Mesangial cell (primary cell): ENCODE measurements around a stretch of chr12.

DNA sequence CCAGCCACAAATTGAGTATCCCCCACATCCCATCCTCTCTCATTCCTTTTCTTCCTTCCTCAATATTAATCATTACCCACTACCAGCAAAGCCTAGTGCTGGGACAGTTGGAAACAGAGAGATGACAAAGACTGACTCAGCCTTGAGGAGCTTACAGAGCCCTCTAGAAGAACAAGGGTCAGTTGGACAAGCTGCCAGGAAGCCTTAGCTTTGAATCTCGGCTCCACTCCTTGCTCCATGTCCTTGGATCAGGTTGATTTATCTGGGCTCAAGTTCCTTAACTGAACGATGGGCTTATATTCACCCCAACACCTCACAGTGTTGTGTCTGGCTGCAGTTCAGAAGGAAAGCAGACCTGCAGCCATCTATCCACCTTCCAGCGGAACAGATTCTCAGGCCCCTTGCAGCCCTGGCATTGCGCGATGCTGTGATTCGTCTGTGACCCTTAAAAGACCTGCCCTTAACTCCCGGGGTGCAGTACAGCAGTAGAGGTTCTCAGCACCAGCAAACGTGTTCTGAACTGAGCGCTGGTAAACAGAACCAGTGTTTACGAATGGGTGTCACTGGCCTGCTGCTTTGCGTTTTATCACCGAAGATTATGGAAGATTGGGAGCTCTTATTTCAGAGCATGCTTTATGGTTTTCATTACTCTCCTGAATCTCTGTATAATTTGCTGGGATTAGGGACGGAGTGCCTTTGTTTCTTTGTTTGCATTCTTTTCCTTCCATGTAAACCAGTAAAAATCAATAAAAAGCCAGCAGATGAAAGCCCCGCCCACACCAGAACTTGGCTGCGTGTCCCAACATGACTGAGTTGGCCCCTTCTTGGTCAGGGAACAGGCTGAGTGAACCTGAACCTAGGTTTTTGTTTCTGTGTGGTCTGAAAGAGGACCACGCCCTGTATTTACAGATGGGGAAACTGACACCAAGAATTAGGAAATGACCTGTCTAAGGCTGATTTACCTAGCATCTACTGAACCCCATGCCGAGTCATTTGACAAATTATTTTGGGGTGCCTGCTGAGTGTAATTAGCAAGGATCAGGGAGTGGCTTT lies 61.7 kb downstream of the ABTB3 start:
- RAMPAGE, long total RNA = no peak

DNA sequence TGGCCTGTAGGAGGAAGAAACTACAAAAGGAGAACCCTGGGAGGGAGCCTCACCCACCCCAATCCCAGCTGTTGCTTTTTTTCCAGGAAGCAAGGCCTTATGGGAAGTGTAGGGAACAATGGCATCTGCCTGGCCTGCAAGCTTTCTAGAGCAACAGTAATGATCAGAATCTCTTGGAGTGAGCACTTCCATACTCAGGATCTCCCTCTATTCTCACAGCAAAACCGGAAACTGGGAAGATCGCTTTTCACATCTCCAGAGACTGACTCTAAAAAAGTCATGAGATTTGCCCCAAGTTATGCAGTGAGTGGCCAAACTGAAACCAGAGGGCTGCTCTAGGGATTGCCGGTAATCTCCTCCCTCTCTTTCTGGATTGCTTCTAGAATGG lies 125.3 kb upstream of the PWP1 start:
- RAMPAGE, long total RNA = no peak

GRCh38 chr12:107654834-107655439 lies 30.7 kb upstream of the PWP1 start:
- RAMPAGE, long total RNA = no peak

DNA sequence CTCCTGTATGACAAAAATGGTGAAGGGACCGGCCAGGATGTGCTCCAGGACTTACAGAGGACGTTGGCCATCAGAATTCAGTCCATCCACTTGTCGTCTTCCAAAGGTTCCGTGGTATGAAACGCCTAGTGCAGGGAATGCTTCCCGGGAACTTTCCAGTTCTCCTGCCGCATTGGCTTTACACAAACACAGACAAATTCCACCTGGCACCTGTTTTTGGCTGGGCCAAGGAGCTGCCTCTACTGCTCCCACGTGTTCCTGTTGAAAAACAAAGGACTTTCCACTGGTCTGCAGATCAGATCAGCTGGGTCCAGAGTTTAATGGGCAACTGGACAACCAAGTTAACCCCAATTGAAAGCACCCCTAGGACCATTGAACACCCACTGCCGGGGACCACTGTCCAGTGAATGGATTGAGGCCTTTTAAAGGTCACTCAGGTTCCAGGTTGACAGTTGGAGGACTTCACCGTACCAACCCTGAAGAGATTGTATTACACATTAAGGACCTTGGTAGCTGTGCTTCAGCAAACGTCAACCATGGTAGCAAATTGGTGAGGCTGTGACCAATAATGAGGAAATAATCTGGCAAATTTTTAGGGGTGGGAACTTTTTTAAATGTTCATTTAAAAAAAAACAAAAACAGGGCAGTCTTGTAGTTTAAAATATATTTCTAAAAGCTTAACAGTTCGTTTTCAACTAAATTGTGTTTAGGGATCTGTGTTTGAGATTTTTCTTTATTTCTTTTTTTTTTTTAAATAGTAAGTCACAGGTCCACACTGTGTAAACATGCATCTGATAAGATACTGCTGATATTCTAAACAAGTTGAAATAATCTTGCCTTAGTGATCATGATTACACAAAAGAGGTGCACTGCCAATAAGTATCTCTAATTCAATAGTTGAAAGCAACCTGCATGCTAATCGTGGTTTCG lies 27.7 kb upstream of the PWP1 start:
- RAMPAGE, long total RNA = no peak

- RAMPAGE, long total RNA = no peak
Measured at GRCh38 chr12:108308192-108308705, 30.9 kb downstream of the CMKLR1 start.

DNA sequence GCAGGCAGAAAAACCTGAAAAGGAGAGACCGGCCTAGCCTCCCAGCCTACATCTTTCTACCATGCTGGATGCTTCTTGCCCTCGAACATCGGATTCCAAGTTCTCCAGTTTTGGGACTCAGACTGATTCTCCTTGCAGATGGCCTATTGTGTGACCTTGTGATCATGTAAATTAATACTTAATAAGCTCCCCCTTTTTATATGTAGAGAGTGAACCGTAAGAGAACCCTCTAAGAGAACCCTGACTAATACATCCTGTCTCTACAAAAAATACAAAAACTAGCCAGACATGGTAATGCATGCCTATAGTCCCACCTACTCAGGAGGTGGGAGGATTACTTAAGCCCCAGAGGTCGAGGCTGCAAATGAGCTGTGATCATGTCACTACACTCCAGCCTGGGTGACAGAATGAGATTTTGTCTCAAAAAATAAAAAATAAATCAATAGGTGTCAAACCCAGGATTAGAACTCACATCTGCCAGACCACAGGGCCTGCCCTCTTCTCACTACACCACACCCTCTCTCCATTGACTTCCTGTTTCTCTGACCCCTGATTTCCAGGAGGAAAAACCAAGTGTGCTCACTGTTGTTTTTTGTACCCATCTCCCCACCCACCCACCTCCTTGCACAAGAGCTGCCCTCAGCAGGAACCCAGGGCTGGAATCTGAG lies 6.4 kb downstream of the CMKLR1 start:
- RAMPAGE, long total RNA = no peak

- RAMPAGE, long total RNA = no peak
Measured at GRCh38 chr12:108446761-108447353, 68.2 kb upstream of the FICD start.

- RAMPAGE, long total RNA = no peak
Measured at GRCh38 chr12:108656921-108657593, 23.4 kb upstream of the SELPLG start.

- RAMPAGE, long total RNA = no peak
Measured at GRCh38 chr12:108792353-108793032, 61.2 kb upstream of the CORO1C start.

DNA sequence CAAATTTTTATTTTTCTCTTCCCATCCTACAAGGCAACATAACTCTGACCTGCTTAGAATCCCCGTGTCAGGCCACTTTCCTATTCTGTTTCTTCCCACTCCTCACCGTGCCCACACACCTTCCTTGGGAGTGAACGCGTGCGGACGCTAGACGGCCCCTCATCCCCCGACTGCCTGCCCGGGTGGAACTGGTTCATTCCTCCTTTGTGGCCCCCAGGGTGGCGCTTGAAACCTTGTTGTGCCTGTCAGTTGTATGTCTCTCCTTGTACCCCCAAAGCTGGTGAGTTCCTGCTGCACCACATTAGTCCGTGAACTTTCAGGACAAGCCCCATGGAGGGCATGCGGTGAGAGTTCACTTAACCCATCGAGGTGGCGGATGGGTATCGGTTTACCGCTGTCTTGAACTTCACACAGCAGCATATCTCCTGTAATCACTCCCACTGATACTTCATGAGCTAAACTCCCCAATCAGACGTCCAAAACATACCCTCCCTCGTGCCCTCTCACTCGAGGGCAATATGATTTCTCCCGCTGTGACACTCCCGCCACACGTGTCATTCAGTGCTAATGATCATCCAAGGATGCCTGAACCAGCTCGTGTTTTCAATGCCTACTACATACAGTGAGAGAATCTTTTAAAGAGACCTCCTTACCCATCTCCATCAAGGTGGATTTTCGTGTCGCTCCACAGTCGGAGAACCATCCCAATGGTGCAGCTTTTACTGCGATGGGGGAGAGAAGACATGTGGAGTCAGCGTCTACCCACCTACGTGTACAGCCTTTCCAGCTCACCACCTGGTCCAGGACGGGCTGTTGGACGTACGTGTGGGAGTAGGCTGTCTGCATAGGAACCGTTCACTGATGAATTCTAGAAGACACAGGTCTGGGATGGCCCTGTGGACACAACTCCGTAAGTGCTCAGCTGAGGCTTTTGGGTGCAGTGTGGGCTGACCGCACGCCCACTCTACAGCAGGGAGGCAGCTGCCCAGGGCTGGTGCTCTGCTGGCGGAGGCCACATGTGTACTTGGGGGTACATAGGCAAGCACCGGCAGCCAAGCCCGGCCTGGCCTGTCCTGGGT lies 46.4 kb downstream of the SSH1 start:
- RAMPAGE, long total RNA = no peak

GRCh38 chr12:108815816-108816441 lies 41.5 kb downstream of the SSH1 start:
- RAMPAGE, long total RNA = no peak

- RAMPAGE, long total RNA = no peak
Measured at GRCh38 chr12:108845913-108846888, 11.2 kb downstream of the SSH1 start.

DNA sequence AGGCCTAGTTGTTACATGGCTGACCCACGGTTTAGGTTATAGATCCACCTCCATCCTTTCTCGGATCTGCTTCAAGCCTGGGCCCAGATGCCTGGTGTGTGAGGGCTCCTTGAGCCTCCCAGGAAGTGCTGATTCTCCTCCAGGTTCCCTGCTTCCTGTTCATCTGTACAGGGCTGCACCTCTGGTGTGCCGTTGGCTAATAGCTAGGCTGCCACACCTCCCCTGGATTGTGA lies 16.8 kb downstream of the USP30 start:
- RAMPAGE, long total RNA = no peak

GRCh38 chr12:109131454-109132090 lies 15.2 kb downstream of the ACACB start:
- RAMPAGE, long total RNA = no peak

DNA sequence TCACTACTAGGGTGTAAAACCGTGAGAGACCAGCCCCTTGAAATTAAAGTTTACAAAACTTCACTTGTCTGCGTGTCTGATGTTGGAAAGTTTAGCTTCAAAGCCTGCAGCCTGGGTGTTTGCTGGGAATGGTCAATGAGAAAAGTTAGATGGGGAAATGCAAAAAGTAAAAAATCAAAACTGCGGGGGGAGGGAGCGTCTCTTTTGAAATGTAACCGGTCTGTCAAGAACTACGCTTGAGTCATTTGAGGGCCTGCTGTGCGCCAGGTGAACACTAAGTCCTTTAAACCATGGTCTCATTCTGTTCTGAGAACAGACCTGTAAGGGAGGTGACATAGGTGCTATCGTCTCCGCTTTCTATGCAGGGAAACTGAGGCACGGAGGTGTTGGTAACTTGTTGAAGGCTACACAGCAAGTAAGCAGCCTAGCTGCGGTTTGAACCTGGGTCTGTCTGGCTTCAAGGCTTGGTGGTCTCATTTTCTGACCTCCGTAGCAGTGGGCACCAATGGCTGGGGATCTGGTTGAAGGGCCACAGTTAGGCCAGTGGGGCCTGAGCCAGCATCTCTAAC lies 41.6 kb downstream of the KCTD10 start:
- RAMPAGE, long total RNA = no peak

DNA sequence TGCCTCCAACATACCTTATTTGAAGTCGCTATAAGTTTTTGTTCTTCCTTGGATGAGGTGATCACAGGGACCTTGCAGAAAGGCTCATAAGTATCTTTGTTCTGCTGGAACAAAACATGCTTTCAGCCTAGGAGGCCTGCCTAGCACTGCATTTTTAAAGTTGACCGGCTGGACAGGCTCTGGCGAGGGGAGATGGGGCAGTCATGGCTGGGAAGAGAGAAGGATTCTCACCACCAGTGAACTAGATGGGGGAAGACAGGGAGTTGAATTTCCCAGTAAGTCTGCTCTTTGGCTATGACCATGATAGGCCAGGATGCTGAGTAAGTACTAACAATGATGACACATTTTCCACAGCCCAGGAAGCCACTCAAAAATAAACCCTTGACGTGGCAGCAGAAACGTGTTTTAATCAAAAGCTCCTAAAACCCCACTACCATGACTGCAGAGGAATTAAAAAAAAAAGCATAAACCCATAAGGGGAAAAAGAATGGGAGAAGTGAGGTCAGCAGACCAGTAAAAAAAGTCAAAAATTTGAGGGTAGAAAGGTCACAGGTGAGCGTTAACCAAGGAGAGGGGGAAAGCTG lies 19.0 kb downstream of the KCTD10 start:
- RAMPAGE, long total RNA = no peak

GRCh38 chr12:109463880-109464211 lies 13.3 kb downstream of the KCTD10 start:
- RAMPAGE, long total RNA = no peak

DNA sequence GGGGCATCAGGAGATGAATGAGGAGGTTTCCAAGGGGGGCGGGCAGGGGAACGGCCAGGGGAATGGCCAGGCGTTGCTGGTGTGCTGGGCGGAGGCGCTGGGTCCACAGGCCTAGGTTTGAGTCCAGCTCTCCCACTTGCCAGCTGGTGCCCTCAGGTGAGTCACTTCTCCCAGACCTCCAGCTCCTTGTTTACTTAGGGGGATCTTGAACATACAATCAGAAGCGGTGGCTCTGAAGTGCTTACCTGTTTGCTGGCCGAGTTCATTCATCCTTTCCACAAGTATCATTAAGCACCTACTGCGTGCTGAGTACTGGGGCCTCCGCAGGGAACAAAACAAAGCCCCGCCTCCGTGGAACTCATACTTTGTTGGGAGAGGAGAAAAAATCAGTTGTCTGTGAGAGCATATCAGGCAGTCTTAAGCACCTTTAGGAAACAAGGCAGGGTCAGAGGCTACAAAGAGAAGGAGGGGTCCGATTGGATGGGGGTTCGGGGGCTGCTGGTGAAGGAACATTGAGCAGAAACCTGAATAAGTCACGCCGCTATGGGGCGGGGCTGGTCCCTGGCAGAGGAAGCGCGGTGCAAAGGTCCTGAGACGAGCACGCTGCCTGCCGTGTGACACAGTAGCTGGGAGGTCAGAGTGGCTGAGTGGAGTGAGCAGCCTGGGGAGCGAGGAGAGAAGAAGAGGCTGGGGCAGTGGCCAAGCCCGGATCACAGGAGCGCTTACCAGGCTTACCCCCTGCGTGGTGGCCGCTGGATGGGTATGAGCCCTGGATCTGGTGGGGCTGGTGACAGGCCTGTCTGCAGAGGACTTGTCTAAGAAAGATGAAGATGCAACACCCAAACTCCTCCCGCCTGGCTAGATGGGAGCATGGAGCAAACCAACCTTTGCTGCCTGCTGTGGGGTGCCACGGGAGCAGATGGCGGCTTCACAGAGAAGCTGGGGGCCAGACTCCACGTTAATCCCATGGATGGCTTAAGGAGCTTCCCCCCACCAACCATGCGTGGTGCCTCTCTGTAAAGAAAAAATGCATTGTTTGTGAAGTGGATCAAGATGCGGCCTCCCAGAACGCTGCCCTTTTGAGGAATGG lies 15.2 kb downstream of the MVK start:
- RAMPAGE, long total RNA = no peak

- RAMPAGE, long total RNA = no peak
Measured at GRCh38 chr12:109721213-109721865, 7.7 kb downstream of the FAM222A start.

DNA sequence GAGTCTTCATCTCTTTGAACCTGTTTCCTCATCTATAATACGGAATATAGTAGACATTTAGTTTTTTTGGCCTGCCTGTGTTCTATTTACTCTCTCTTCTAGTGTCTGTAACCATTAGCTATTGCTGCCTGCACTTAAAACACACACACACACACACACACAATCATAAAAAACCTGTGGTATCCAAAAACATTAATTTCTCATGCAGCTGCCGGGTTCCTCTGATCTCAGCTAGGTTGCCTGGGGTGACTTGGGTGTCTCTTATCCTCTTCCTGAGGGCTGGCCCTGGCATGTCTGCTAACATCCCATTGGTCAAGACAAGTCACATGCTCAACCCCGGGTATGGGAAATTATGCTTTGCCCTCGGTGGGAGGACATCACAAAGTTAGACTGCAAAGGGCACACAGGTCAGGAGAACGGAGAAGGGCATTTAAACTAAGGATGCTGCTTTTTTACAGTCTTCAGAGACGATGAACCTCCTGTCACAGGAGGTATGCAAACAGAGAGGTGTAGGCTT lies 55.7 kb downstream of the TRPV4 start:
- RAMPAGE, long total RNA = no peak